Hepatocyte (in vitro differentiated cells and primary cell): ENCODE measurements around the genes LRIG2 and PHTF1.

DNA sequence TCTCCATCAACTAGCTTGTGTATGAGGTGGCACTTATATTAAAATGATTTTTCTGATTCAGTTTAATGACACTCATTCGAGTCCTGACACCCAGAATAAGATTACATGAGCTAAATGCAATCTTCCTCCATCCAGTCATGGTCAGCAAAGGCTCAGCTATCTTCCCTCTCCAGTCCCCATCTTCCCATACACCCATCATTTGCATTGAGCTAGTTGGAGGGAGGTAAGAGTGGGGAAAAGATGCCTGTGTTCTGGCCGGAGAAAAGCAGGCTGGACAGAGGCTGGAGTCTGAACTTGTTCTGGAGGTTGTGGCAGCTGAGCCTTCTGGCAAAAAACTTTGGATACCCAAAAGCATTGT is 15.6 kb downstream of the KCND3 start:
- RAMPAGE, long total RNA: no peak
- RRBS: no CpG with 5 or more reads among the region's 2 CpGs

DNA sequence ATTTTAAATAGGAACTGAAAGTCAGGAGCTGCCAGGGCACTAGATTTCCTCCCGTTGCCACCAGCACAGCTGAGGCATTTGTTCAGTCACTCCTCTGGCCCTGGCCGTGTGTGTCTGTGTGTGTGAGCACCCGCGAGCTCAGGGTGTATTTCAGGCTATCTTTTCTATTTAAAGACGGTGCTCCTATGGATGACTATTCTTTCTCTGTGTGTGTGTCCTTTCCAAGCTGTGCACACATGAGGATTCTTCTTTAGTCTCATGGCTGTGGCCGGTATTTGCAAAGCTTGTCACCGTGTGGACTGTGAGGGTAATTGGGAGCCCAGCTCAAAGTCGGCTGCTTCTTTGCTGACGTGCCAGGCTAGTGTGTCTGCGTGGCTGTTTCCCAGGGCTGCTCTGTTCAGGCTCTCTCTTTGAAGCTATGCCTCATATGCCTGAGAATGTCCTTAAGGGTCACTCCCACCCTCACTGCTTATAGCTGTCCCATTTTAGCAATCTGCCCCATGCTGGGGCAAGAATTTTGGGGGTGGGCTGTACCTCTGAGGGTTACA is 3.1 kb upstream of the KCND3 start:
- RAMPAGE, long total RNA: no peak
- RRBS: no CpG with 5 or more reads among the region's 10 CpGs

GRCh38 chr1:112376091-112376431 is 20.0 kb upstream of the CTTNBP2NL start:
- RAMPAGE, long total RNA: no peak
- RRBS: no CpG with 5 or more reads among the region's 3 CpGs

- RAMPAGE, long total RNA: no peak
- RRBS: no CpG with 5 or more reads among the region's 36 CpGs
Measured at GRCh38 chr1:112465910-112466725, 42.6 kb upstream of the WNT2B start.

- RAMPAGE, long total RNA: no peak
- RRBS: no CpG with 5 or more reads among the region's 31 CpGs
Measured at GRCh38 chr1:112507839-112508459, 816 bp upstream of the WNT2B start.

- RAMPAGE, long total RNA: no peak
- RRBS: no CpG with 5 or more reads among the region's 2 CpGs
Measured at GRCh38 chr1:112543940-112544502, 35.3 kb downstream of the WNT2B start.

GRCh38 chr1:112672463-112673520 is 1.7 kb upstream of the MOV10 start:
- RAMPAGE, long total RNA: no peak
- RRBS: no CpG with 5 or more reads among the region's 6 CpGs

DNA sequence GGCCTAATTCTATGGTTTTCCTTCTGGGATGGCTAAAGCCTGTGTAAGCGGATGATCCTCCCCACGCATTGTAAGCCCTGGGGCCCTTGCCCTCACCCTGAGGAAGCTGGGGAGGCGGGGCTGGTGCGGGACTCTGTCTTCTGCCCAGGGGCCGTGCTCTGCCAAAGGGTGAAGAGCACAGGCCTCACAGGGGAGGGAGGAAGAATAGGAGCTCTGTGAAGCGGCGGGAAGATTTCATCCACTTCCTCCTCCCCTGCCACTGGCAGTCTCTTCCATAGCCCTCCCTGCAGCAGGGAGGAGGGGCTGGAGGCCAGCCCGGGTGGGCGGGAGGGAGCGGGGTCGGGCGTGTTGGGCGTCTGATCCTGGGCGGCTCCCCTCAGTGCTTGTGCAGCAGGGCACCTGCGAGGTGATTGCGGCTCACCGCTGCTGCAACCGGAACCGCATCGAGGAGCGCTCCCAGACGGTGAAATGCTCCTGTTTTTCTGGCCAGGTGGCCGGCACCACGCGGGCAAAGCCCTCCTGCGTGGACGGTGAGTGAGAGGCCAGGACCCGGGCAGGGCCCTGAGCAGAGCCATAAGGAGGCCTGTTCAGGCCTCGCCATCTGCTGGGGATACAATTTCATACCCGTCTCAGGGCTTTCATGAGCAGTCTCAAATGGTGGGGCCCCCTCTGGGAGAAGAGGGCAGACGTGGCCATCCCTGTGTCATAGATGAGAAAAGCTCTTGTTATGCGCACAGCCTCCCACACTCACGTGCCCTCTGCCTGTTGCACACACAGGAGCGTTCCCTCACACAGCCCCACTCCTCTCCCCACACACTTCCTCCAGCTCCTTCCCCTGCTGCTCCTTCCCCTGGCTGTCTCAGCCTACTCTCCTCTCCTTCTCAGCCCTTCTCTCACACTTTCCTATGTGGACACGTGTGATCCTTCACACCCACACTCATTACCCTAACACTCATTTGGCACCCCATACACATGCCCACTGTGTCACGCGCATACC is 4.2 kb downstream of the TAFA3 start:
- RAMPAGE, long total RNA: no peak
- RRBS: 28% methylated on average over 11 of the region's 37 CpGs

DNA sequence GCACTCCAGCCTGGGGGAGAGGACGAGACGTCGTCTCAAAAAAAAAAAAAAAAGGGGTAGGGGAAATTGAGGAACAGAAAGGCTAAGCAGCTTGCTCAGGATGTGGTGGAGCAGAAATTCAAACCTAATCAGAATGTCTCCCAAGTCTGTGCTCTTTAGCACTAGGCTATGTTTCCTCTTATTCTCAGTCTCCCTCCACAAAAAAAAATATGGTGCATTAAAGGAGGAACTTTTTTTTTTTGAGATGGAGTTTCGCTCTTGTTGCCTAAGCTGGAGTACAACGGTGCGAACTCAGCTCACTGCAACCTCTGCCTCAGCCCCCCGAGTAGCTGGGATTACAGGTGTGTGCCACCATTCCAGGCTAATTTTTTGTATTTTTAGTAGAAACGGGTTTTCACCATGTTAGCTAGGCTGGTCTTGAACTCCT is 114.1 kb downstream of the SLC16A1 start:
- RAMPAGE, long total RNA: no peak
- RRBS: no CpG with 5 or more reads among the region's 8 CpGs

- RAMPAGE, long total RNA: no peak
- RRBS: no CpG with 5 or more reads among the region's 15 CpGs
Measured at GRCh38 chr1:112852149-112852669, 103.8 kb downstream of the SLC16A1 start.

DNA sequence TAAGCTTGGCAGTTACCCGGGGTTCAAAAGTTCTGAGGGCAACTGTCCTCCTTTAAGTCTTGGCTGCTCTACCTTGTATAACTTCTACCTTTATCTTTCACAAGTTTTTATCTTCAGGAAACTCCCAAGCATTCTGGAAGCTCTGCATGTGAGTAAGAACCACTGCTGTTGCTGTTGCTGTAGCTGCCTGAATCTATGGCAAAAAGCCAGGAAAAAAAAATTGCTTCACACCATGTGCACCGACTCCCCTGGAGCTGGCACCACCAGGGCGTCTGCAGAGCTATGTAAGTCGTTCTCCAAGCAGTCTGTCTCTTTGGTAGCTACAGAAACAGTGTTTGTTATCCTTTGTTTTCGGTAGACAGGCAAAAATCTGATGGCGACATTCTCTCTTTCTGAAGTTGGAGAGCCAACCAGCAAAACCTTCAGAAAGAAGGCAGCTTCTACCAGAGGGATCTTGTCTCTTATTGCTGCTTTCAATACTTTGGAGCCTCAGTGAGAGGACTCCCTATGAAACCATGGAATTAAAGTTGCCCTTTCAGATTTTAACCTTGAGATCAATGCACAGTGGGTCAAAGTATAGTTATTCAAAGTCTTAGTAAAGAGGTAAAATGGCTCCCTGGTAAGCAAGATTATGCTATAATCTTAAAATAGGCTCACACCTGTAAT is 43.0 kb upstream of the SLC16A1 start:
- RAMPAGE, long total RNA: no peak
- RRBS: no CpG with 5 or more reads among the region's 6 CpGs

DNA sequence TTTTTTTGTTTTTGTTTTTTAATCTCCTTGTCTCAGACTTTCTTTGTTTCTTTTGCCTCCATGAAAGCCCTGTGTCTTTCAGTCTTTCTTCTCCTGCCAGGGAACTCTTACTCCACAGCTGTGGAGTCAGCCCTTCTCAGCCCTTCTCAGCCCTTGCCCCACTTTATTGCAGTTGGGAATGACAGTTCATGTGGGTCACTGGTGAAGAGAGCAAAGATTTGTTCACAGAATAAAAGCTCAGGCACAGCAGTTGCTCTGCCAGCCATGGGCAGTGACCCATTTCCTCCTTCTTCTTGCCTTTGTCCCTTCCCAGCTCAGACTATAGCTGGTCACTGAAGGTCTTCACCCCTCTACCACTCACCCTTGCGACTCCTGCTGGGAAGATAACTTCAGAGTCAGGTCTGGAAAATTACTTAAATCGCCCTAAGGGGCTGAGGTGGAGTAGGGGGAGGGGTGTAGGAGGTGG is 29.4 kb upstream of the LRIG2 start:
- RAMPAGE, long total RNA: no peak
- RRBS: no CpG with 5 or more reads among the region's 2 CpGs

GRCh38 chr1:113072937-113073801 is at the start of gene LRIG2:
LRIG2 (plus strand) TSS chr1:113073198.
- RAMPAGE, long total RNA: no peak
- RRBS: 2% methylated on average over 6 of the region's 61 CpGs

GRCh38 chr1:113206823-113207580 is 134.0 kb downstream of the LRIG2 start:
- RAMPAGE, long total RNA: no peak
- RRBS: no CpG with 5 or more reads among the region's 5 CpGs

DNA sequence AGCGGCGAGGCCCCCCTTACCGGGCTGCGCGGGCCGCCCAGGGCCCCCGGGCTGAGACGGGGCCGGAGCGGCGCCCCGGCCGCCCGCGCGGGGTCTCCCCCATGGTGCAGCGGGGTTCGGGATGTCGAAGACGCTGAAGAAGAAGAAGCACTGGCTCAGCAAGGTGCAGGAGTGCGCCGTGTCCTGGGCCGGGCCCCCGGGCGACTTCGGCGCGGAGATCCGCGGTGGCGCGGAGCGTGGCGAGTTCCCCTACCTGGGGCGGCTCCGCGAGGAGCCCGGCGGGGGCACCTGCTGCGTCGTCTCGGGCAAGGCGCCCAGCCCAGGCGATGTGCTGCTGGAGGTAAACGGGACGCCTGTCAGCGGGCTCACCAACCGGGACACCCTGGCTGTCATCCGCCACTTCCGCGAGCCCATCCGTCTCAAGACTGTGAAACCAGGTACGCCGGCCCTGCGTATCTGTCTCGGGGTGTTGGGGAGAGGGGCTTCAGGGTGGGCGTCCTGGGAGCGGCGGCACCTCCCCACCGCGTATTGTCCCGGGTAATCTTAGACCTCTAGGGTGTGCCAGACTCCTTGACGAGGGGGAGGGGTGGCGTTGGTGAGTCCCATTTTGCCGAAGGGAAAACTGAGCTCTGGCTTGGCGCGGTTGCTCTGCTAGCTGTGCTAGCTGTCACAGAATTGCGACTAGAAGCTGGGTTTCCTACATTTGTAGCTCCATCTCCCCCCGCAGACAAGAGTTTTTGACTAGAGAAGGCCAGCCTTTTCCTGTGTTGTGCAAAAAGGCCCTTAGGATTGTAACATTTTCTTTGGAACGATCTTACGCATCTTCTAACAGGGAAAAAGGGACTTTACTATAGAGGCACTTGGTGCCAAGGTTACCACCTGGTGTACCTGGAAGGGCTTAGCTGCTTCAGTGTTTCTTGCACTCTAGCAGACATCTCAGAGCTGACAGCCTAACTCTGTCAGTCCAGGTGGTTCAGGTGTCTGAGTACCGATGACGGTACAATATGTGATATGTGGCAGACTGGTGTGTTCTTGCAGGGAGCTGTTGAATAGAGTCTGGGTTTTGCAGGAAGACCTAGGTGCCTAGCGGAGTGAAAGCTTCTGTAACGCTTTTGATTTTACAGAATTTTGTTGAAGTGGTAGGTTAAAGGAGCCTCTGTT is 978 bp downstream of the MAGI3 start:
- RAMPAGE, long total RNA: no peak
- RRBS: 1% methylated on average over 34 of the region's 75 CpGs

- RAMPAGE, long total RNA: no peak
- RRBS: no CpG with 5 or more reads among the region's 5 CpGs
Measured at GRCh38 chr1:113429102-113429924, 39.0 kb downstream of the MAGI3 start.

DNA sequence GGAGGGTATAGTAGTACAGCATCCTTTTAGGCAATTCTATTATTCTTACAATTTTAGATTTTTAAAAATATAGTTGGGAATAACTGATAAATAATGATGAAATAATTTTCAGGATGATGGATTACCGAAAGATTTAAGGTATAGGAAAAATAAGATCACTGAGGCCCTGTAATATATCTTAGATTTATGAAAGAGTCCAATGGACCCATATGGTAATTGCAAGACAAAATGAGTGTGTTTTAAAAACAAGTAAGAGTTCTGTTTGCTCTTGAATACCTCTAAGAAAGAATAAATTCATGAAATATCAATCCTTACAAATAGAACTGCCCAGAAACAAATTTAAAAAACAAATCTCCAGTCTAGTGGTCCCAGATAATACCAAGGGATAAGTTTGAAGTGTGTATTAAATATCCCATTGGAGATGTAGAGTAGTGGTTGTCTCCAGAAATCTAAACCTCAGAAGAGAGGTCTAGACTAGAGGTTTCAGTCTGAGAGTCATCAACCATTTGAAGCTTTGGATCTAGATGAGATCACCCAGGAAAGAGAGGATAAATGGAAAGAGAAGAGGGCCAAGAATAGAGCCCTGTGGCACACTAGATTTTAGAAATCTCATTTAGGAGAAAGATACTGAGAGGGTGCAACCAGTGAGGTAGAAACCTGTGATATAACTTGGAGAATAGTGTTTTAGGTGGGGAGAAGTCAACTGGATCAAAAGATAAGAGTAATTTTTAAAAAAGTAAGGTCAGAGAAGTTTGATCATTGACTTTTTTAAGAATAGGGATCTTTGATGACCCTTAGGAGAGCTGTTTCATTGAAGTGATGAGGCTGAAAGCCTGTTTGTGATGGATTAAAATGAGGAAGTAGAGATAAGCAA is 72.7 kb downstream of the MAGI3 start:
- RAMPAGE, long total RNA: no peak
- RRBS: no CpG with 5 or more reads among the region's 1 CpG

- RAMPAGE, long total RNA: no peak
- RRBS: no CpG with 5 or more reads among the region's 7 CpGs
Measured at GRCh38 chr1:113488575-113489465, 98.5 kb downstream of the MAGI3 start.

DNA sequence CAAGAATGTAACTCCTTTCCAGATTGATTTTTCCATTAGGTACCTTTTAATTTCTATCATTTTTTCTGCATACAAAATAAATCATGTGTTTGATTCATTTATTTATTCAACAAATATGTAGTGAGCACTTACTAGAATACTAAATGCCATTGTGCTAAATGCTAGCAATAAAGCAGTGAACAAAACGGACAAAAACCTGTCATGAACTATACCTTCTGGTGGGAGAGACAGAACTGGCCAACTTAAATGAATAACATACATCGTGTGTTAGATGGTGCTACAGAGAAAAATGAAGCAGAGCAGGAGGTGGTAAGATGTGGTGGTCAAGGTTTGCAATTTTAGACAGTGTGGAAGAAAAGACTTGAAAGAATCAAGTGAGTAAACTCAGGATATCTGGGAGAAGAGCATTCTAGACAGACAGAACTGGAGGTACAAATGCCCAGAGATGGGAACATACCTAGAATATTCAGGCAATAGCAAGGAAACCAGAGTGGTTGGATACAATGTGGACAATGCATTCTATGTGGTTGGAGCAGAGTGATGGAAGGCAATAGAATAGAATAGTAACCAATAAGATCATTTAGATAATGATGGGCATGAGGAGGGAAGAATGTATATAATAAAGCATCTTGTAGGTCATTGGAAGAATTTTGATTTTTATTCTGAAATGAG is 171.3 kb downstream of the PHTF1 start:
- RAMPAGE, long total RNA: no peak
- RRBS: no CpG with 5 or more reads among the region's 2 CpGs

- RAMPAGE, long total RNA: no peak
- RRBS: 2% methylated on average over 18 of the region's 51 CpGs
Measured at GRCh38 chr1:113759350-113760484, at the start of gene PHTF1. PHTF1 (minus strand) TSS chr1:113759486.